SJSA1 (cell line): ENCODE measurements around a stretch of chr12.

- RAMPAGE, long total RNA: no peak
Measured at GRCh38 chr12:70040031-70040748, 203.0 kb upstream of the CNOT2 start.

DNA sequence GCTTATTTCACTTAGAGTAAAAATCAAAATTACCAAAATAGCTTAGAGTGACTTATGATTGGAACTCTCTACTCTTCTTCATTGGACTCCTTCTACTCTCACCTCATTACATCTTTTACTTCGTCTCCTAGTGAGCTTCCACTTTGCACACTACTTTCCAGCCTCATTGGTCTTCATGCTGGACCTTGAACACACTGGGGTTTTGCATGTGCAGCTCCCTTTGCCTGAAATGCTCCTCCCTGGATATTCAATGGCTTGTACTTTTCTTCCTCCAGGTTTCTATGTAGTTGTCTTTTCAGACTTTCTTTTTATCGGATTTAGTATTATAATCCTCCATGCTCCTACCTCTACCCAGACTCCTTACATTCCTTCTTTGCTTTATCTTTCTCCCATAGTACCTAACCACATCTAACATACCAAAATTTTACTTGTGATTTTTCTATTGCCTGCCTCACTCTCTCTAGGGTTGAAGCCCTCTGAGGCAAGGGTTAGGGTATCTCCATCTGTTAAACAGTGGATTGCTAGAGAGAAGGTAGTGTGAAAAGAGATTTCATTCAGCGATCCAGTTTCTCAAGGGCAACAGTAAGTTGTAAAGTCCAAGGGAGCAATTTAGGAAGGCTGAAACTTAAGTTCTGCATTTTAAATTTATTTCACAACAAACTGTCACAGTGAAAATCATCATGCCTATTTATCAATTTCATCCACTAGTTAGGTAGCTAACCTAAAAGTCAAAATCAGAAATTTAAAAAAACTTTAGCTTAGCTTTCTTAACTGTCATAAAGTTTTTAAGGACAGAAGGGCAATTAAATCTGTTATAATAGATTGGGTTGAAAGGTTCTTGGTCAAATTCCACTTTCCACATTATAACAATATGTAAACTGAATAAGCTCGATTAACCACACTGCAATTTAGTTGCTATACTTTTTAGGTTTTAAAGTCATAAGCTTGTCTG lies 19.8 kb upstream of the CNOT2 start:
- RAMPAGE, long total RNA: no peak

- RAMPAGE, long total RNA: no peak
Measured at GRCh38 chr12:70357852-70358509, 8.1 kb upstream of the KCNMB4 start.

DNA sequence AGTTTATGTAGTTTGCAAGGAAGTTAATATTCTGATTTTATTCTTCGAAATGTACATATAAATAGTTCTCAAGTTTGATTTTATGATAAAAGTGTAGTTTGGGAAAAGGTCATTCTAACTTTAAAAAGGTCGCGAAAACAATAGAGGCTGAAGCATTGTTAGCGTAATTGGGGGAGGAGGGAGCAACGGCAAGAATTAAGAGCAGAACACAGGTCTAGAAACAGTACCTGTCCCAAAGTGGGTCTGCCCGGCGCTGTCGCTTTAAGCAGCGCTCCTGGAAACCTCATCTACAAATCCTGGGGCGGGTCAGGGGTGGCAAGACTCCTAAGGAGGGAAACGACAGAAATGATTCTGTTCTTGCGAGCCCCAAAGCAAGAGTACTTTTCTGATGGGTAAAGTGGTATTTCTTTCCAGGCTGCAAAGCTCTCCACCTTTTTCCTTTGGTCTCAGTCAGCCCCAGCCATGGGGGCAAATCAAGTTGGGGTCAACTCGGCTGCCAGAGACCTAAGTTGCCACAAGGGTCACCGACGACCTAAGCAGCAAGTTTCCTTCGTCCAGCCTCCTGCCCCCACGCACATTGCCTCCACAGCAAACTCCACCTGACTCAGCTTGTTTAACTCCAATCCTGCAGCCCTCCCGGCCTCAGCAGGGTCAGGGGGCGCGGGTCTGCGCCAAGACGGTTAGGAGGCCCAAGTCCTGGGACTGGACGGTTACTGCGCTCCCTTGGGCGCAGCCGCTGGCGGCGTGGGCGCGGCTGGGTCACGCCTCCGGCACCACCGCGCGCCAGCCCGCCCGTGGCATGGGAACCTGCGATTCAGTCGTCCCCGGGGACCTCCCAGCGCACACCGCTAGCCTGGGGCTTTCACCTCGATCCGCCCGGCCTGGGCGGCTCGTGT lies 843 bp upstream of the KCNMB4 start:
- RAMPAGE, long total RNA: no peak

GRCh38 chr12:70722853-70723520 lies 85.8 kb upstream of the PTPRB start:
- RAMPAGE, long total RNA: no peak

DNA sequence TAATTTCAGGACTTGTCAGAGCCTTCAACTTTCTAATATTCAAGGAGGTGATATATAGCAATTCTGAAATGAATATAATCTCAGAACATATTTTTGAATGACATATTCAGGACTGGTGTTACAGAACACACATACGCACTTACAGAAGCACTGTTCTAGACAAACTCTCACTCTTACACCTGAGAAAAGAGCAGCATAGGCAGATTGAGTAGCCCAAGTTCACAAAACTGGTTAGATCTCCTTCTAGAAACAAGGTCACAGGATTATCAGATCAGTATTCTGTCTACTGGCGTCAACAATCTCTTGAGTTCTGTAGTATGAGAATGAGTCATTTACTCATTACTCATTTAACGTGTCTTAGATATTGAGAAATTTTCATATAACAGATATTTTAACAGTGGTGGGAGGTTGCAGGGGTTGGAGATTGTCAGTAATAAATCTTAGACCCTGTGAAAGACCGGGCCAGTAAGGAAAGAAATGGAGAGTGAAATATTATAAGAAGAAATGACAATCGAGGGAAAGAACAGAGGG lies 2.8 kb upstream of the TSPAN8 start:
- RAMPAGE, long total RNA: no peak

- RAMPAGE, long total RNA: no peak
Measured at GRCh38 chr12:71658565-71659796, 4.7 kb downstream of the ZFC3H1 start.

- RAMPAGE, long total RNA: no peak
Measured at GRCh38 chr12:71788635-71789368, 34.1 kb downstream of the RAB21 start.

- RAMPAGE, long total RNA: no peak
Measured at GRCh38 chr12:71981255-71981563, 42.6 kb downstream of the TPH2 start.

DNA sequence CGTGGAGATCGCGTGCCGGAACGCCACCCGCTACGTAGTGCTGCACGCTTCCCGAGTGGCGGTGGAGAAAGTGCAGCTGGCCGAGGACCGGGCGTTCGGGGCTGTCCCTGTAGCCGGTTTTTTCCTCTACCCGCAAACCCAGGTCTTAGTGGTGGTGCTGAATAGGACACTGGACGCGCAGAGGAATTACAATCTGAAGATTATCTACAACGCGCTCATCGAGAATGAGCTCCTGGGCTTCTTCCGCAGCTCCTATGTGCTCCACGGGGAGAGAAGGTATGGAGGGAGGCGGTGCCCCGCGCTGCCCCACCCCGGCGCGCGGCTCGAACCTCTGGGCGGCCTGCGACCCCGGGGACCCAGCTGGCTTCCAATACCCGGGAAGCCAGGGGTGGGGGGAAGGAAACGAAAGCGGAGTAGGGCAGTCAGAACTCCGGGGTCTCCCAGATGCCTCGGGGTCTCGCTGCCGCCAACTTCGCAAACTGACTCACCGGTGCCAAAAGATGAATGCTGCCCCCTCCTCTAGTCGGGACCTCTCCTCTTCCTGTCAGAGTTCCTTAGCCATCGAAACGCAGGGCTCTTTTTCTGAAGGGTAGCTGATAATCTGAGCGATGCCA lies 1.2 kb downstream of the TRHDE start:
- RAMPAGE, long total RNA: no peak

- RAMPAGE, long total RNA: no peak
Measured at GRCh38 chr12:72432055-72432735, 160.0 kb downstream of the TRHDE start.

- RAMPAGE, long total RNA: no peak
Measured at GRCh38 chr12:74280935-74281371, 256.7 kb upstream of the ATXN7L3B start.

GRCh38 chr12:75640999-75641482 lies 129.6 kb upstream of the KRR1 start:
- RAMPAGE, long total RNA: no peak

DNA sequence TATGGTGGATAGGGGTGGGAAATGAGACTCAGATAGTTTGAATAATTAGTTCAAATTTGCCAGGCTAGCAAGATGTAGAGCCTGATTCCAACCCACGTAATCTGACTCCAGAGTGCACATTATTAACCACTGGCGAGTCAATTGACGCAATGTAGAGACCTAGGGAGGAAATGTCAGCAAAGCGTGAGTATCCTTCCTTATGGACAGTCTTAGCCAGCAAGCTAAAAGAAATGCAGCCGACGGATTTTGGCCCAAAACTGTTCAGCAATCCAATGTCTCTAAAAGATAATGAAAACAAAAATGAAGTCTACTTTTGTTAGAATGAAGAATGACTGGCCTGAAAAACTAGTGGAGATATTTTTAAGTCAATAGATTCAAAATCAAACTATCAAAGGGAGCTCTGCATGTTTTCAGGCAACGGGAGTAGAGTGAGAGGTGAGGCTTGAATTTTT lies 193.3 kb upstream of the KRR1 start:
- RAMPAGE, long total RNA: no peak

- RAMPAGE, long total RNA: no peak
Measured at GRCh38 chr12:75779642-75780000, 268.2 kb upstream of the KRR1 start.

- RAMPAGE, long total RNA: no peak
Measured at GRCh38 chr12:75977549-75978663, 106.6 kb downstream of the NAP1L1 start.

GRCh38 chr12:75982024-75982748 lies 102.3 kb downstream of the NAP1L1 start:
- RAMPAGE, long total RNA: no peak

GRCh38 chr12:76032050-76033180 lies 52.1 kb downstream of the NAP1L1 start:
- RAMPAGE, long total RNA: no peak

DNA sequence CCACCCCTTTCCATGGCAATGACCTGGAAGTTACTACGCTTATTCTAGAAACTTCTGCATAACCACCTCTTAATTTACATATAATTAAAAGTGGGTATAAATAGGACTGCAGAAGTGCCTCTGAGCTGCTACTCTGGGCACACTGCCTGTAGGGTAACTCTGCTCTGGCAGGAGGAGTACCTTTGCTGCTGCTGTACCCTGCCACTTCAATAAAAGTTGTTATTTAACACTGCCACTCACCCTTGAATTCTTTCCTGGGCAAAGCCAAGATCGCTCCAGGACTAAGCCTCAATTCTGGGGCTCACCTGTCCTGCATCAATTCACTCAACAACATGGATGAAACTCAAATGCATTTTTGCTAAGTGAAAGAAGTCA lies 8.1 kb upstream of the NAP1L1 start:
- RAMPAGE, long total RNA: no peak

DNA sequence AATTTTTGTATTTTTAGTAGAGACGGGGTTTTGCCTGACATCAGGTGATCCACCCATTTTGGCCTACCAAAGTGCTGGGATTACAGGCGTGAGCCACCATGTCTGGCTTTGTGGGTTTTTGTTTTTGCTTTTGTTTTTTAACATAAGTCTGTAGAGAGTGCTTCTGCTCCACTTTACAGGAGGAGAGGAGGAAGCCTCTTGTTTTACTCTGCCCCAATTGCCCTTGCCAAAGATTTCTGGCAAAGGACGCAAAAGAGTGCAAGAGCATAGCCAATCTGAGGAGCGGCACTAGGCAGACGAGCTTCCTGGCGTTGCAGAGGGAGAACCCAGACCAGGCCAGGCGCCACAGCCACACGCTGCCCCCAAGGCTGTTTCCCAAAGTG lies 96.3 kb downstream of the BBS10 start:
- RAMPAGE, long total RNA: no peak